Rectum (tissue), 1 donor: ENCODE measurements around a stretch of chr13.

DNA sequence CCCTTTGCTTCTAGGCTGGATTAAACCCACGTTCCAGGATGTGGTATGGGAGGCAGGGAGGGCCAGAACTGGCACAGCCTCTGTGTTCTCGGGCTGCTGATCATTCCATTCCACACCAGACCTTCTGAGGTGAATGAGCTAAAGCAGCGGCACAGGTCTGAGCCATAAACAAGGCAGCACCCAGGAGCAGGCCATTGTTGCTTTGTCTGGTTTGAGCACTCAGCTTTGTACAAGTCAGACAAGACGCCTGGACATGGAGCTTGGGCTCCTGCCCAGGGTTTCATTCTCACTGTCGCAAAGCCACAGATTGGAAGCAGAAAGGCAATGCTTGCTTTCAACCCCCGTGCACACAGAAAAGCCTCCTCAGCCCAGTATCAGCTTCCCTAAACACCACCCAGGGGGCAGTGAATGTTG is 5.5 kb downstream of the SMIM2 start:
- PRO-cap = no peak

GRCh38 chr13:44191256-44191911 is 30.3 kb upstream of the SMIM2 start:
- PRO-cap = no peak

GRCh38 chr13:44243085-44243952 is 82.3 kb upstream of the SMIM2 start:
- PRO-cap = no peak

- PRO-cap = no peak
Measured at GRCh38 chr13:44322852-44323459, 50.7 kb upstream of the SERP2 start.

- PRO-cap = bidirectional peak, plus-strand start at chr13:44412540, minus-strand start at chr13:44412471
Measured at GRCh38 chr13:44412284-44412666, 38.7 kb downstream of the SERP2 start.

GRCh38 chr13:44432704-44433831 is 59.4 kb downstream of the SERP2 start:
- PRO-cap = no peak

- PRO-cap = no peak
Measured at GRCh38 chr13:44508583-44509137, 67.5 kb downstream of the TSC22D1 start.

DNA sequence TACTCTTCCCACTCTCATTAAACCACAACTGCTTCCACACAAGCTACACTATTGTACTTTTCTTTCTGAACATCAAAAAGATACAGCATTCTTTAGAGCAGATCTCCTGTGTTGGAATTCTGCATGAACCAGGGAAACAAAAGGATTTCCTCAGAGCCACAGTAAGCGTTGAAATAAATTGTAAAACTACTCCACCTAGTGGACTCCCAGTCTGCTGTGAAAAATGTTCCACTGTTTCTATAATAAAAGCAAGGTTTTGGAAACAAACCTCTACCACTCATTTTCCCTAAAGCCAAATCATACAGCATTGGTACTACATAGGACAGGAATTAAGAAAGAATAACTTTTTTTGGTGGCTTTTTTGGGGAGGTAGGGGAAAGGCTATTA is 19.4 kb downstream of the NUFIP1 start:
- PRO-cap = no peak

GRCh38 chr13:45143548-45143915 is 23.2 kb downstream of the GTF2F2 start:
- PRO-cap = no peak

DNA sequence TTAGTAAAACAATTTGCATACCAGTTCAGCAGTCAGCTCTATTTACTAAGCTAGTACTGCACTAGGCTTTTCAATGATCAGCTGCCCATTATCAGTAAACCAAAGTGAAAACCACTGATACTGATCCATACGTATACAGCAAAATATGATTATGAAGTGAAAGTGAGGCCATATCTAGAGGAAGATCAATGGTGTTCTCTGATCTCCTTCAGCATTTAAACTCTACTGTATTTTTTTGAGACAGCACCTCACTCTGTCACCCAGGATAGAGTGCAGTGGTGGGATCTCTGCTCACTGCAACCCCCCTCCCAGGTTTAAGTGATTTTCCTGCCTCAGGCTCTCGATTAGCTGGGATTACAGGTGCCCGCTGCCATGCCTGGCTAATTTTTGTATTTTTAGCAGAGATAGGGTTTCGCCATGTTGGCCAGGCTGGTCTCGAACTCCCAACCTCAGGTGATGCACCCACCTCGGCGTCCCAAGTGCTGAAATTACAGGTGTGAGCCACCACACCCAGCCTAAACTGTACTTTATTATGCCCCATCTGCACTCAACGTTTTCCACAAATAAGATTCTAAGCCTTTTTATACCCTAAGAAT is 3.0 kb downstream of the TPT1 start:
- PRO-cap = no peak

- PRO-cap = no peak
Measured at GRCh38 chr13:45339821-45340226, 1.2 kb downstream of the TPT1 start.

- PRO-cap = no peak
Measured at GRCh38 chr13:45669455-45669970, 32.6 kb upstream of the CBY2 start.

DNA sequence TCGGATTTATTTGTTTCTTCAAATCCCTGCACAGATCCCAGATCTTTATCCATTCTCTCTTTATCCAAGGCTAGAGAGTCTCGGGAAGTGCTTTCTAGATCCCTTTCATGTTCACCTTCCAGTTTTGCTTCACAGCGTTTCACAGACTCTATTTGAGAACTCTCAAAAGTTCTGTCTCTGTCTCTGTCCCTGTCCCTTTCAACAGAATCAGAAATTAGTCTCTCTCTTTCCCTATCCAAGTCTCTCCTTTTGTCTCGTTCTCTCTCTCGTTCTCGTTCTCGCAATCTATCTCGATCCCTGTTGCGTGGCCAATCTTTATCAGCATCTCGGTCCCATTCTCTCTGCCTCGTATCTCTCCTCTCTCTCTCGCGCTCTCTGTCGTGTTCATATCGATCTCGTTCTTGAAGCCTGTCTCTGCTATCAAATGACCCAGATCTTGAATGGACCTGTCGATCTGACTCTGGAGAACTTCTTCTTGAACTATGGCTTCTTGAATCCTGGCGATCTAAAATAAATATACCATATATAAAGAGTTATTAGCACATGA is 84.9 kb downstream of the ZC3H13 start:
- PRO-cap = no peak

GRCh38 chr13:46124340-46125059 is 19.7 kb upstream of the CPB2 start:
- PRO-cap = no peak

- PRO-cap = no peak
Measured at GRCh38 chr13:46125865-46126567, 21.2 kb upstream of the CPB2 start.

- PRO-cap = unidirectional peak, plus-strand start at chr13:46385980; bidirectional peak, plus-strand start at chr13:46386069, minus-strand start at chr13:46386011
Measured at GRCh38 chr13:46385584-46386167, 1.4 kb downstream of the RUBCNL start.

GRCh38 chr13:46389337-46390606 is 2.7 kb upstream of the RUBCNL start:
- PRO-cap = unidirectional peak, minus-strand start at chr13:46389600; bidirectional peak, plus-strand start at chr13:46390005, minus-strand start at chr13:46389814

DNA sequence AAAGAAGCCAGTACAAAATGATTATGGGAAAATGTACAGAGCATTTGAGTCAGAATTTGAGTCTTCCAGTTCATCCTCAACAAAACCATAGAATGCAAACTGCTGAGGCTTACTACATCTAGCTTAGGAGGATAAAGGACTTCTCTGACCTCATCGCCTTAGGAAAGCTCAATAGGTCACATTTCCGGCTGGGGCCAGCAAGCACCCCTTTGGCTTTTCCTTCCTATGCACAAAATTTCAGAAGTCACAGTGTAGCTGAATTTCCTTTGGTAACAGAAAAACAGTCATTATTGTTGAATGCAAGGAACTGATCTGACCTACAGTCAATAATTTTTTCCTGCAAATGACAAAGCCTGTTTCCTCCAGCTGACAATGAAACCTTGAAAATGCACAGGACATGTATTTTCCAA is 32.8 kb upstream of the LRCH1 start:
- PRO-cap = no peak

GRCh38 chr13:46554483-46555156 is 1.6 kb downstream of the LRCH1 start:
- PRO-cap = bidirectional peak, plus-strand start at chr13:46554649, minus-strand start at chr13:46554561

- PRO-cap = no peak
Measured at GRCh38 chr13:46595510-46595910, 42.5 kb downstream of the LRCH1 start.